Skeletal muscle satellite cell (primary cell): ENCODE measurements around the gene SCD.

GRCh38 chr10:100100613-100101243 is 19.1 kb upstream of the CPN1 start:
- CAGE, long polyA plus RNA = no peak

DNA sequence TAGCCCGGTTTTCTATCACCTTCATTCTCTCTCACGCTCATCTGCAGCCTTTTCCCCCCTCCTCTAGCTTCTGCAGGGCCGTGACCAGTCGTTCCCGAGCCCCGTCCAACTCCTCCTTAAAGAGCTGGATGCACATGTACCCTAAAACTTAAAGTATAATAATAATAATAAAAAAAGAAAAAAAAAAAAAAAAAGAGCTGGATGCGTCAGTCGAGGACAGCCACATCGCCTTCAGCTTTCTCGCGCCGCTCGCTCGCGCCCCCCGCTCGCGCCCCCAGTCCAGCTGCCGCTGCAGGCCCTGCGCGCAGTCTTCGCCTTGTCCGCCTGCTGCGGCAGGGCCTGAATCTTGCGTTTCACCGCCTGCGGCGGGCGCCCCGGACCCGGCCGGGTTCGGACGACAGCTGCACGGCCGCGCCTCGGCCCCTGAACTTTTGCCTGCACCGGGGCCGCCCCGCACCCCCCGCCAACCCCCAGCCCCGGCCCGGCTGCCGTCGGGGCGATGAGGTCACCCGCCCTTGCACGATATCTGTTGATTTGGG is 33.3 kb upstream of the CPN1 start:
- CAGE, long polyA plus RNA = no peak

- CAGE, long polyA plus RNA = start-site peak on the minus strand at chr10:100183809-100183837, 25 and 28 reads in 2 replicates
Observed at GRCh38 chr10:100183395-100184287, 2.2 kb downstream of the ERLIN1 start.

GRCh38 chr10:100291292-100291863 is 4.9 kb upstream of the BLOC1S2 start:
- CAGE, long polyA plus RNA = no peak

- CAGE, long polyA plus RNA = start-site peak on the plus strand at chr10:100347232-100347357, 4,358 and 1,101 reads in 2 replicates
Observed at GRCh38 chr10:100346762-100347636, at the start of gene SCD. Gene SCD (plus strand): TSS chr10:100347233.

DNA sequence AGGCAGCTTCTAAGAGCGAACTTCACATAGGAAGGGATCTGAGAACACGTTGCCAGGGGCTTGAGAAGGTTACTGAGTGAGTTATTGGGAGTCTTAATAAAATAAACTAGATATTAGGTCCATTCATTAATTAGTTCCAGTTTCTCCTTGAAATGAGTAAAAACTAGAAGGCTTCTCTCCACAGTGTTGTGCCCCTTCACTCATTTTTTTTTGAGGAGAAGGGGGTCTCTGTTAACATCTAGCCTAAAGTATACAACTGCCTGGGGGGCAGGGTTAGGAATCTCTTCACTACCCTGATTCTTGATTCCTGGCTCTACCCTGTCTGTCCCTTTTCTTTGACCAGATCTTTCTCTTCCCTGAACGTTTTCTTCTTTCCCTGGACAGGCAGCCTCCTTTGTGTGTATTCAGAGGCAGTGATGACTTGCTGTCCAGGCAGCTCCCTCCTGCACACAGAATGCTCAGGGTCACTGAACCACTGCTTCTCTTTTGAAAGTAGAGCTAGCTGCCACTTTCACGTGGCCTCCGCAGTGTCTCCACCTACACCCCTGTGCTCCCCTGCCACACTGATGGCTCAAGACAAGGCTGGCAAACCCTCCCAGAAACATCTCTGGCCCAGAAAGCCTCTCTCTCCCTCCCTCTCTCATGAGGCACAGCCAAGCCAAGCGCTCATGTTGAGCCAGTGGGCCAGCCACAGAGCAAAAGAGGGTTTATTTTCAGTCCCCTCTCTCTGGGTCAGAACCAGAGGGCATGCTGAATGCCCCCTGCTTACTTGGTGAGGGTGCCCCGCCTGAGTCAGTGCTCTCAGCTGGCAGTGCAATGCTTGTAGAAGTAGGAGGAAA is 15.4 kb downstream of the SCD start:
- CAGE, long polyA plus RNA = no peak

DNA sequence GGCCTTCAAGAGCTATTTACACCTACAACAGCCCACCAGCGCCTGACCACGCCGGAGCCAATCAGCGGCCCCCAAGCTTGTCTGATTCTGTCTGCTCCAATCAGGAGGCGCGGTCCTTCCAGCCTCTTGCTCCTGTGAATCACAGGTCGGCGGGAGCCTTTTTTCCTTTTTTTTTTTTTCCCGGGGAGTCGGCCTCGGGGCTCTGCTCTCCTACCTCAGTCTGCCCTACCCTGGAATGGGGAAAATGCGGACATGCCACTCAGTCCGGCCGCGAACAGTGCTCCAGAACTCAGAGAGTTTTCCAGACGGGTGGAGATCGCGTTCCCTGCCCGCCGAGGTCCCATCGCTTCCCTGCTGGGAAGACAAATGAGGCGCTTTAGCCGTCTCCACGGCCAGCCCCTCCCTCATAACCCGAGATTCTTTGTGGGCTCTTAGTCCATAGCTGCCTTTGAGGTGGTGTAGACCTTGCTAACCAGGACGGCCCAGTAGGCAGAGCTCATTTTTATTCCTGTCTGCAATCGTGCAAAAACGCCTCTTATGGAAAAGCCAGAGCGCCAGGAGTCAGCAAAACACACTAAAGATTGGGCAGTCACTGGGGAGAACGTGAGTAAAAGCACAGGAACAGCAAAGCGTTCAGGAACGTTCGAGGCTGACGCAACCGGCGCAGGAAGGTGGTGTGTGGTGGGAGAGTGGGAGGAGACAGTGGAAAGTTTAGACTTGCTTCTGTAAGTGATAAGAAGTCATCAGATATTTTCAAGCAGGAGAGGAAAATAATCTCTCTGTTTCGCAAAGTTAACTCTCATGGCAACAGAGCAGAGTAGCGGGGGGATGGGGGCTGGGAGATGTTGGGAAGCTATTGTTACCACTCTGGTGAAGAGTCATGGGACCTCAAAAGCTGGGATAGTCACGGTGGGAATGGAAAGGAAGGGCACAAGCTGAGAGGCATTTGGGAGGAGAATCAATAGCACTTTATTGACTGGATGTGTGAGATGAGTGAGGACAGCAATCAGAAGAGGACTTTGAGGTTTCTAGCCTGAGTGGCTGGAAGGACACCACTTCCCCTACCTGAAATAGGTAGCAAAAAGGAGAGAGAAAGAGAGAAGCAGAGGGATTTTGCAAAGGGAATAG is 26.7 kb downstream of the SCD start:
- CAGE, long polyA plus RNA = no peak

DNA sequence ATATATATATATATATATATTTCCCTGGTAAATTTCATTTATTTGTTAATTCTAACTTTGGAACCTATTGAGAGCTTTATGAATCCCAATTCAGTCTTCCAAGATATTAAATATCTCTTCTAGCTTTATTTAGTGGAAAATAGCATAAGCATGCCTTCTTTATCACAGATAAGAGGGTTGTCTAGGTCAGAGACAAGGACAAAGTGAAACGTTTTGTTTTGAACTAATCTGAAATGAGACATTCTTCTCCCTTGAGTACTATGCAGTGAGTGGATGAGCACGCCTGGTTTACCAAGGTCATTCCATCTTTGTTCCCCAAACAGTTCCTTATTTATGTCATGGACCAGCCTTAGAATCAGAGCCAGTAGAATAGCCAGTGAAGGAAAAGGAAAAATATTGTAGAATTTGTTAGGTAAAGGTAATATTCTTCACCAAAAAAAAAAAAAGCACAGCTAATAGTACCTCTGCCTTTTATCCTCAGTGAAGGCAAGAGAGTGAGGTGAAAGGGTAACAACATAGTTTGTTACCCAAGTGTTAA is 43.8 kb downstream of the SCD start:
- CAGE, long polyA plus RNA = no peak

DNA sequence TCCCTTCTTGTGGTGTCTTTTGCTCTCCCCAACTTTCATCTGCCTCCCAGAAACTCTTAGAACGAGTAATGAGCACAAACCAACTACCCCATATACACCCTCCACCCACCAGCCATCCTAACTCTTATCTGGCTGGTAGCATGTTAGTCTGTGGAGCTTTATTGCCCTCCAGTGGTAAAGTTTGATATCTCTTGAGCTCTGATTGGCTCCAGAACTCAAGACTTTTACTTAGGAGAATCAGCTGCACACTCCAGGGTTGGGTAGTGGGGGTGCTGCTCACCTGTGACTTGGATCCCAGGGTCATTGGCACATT is 11.0 kb downstream of the SEC31B start:
- CAGE, long polyA plus RNA = no peak

DNA sequence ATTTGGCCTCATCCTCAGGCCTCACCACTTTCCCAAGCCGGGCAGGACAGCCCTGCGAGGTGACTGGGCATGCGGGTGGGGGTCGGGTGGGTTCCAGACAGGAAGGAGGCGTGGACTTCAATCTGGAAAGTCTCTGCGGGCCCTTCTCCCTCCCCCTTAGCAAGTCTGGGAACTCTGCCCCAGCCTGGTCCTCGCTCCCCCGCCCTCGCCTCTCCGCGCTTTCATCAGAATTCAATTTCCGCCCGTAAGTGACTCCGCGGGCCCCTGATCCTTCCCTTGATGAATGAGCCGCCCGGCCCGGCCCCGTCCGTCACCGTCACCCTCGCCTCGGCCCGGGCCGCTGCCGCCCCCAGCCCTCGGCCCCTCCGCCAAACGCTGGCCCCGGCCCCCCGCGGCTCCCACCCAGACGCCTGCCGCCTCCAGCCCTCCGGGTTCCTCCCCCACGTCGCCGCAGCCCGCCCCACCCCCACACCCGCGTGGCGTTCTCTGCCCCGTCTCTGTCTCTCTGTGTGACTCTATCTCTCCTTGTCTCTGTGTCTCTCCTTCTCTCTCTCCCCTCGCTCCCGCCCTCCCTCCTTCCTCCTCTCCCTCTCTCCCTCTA is 91.4 kb upstream of the PAX2 start:
- CAGE, long polyA plus RNA = no peak

- CAGE, long polyA plus RNA = no peak
Observed at GRCh38 chr10:100737195-100738140, 7.9 kb upstream of the PAX2 start.

DNA sequence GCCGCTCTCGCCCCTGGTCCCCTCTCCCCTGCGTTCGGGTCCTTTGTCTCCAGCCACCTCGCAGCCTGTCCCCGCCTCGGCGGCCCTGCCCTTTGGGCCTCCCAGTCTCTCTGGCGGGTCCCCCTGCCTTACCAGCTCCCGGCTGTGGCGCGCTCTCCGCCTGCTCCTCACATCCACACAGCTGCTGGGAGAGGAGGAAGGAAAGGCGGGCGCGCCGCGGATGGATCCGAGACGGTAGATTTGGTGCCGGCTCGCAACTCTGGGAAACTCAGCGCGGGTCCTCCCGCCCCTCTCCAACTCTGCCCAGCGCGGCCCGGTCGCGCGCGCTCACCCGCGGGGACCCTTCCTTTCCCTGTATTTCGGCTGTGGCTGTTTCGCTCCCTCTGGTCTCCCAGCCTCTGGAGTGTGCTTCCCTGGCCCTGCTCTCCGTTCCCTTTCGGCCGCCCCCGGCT is 6.1 kb upstream of the PAX2 start:
- CAGE, long polyA plus RNA = no peak

DNA sequence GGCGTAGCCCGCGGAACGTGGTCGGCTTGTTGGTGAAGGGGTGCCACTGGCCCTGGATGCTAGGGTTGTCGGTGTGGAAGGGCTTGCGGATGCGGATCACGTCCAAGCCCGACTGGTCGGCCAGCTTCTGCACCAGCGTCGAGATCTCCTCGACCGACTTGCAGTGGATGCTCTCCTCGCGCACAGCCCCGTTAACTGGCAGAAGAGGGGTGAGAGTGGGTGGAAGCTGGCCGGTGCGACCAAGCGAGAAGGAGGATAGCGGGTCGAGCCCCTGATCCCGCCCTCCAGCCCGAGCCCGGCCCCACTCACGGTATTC is 558 bp downstream of the MRPL43 start:
- CAGE, long polyA plus RNA = no peak

DNA sequence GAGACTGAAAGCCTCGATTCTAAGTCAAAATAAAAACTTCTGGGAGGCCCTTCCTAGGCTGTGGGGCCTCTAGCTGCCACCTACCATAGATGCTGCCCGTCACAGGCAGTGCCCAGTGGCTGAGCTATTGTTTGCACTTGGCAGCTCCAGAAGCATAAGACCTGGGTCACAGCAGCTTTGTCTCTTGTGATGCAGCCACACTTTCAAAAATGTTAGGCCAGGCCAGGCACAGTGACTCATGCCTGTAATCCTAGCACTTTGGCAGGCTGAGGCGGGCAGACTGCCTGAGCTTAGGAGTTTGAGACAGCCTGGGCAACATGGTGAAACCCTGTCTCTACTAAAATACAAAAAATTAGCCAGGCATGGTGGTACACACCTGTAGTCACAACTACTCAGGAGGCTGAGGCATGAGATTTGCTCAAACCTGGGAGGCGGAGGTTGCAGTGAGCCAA is 9.5 kb upstream of the KAZALD1 start:
- CAGE, long polyA plus RNA = no peak

- CAGE, long polyA plus RNA = no peak
Observed at GRCh38 chr10:101134833-101135525, 3.9 kb downstream of the TLX1 start.

- CAGE, long polyA plus RNA = no peak
Observed at GRCh38 chr10:101579197-101579737, 8.8 kb downstream of the POLL start.

GRCh38 chr10:101694146-101694710 is 742 bp downstream of the FBXW4 start:
- CAGE, long polyA plus RNA = no peak

DNA sequence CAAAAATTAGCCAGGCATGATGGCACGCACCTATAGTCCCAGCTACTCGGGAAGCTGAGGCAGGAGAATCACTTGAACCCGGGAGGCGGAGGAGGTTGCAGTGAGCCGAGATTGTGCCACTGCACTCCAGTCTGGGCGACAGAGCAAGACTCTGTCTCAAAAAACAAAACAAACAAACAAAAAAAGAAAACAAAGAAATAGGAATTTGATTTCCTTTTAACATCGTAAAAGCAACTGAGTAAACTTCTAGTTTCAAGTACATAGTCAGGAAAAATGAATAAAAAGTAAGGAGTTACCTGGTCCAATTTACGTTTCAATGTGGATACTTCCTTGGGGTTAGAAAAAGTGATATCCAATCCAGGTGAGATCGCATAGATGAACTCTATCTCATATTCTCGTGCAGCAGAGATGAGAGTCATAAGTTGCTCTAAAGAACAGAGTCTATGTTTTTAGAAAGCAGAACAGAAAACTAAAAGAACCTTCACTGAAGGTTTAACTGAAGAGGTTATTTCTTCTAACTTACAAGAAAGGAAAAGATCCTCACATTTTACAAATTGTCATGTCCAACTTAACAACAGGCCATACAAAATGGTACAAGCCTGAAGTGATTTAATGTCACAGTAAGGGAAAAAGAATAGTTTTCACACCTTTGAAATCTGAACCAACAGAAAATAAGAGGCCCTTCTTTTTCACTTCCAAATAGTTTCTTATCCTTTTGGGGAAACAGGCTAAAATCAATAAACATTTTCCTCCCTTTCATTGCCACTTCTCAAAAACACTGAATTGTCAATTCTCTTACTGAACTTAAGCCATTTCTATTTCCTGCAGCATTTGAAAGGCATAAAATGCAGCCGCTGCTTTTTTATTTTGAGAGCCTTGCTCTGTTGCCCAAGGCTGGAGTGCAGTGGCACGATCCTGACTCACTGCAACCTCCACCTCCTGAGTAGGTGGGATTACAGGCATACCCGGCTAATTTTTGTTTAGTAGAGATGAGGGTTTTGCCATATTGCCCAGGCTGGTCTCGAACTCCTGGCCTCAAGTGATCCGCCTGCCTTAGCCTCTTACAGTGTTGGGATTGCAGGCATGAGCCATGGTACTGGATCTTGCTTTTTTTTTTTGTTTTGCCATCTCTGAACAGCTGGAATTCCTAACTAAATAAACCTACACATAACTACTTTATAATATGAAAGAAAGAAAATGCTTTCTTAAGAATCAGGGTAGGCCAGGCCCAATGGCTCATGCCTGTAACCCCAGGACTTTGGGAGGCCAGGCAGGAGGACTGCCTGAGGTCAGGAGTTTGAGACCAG is 7.9 kb downstream of the OGA start:
- CAGE, long polyA plus RNA = no peak

DNA sequence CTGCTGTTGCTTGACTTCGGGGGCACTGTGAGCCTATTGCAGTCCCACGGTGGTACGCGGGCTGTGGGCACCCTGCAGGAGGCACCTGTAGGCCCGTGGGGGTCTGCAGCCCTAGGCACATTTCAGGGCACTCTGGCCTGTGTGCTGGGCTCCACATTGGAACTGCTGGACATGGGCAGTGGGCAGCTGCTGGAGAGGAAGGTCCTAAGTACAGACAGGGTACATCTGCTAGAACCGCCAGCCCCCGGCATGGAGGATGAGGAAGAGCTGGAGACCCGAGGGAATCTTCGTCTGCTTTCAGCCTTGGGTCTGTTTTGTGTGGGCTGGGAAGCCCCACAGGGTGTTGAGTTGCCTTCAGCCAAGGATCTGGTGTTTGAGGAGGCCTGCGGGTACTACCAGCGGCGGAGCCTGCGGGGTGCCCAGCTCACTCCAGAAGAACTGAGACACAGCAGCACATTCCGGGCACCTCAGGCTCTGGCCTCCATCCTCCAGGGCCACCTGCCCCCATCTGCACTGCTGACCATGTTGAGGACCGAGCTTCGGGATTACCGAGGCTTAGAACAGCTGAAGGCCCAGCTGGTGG is 1.3 kb downstream of the HPS6 start:
- CAGE, long polyA plus RNA = no peak

DNA sequence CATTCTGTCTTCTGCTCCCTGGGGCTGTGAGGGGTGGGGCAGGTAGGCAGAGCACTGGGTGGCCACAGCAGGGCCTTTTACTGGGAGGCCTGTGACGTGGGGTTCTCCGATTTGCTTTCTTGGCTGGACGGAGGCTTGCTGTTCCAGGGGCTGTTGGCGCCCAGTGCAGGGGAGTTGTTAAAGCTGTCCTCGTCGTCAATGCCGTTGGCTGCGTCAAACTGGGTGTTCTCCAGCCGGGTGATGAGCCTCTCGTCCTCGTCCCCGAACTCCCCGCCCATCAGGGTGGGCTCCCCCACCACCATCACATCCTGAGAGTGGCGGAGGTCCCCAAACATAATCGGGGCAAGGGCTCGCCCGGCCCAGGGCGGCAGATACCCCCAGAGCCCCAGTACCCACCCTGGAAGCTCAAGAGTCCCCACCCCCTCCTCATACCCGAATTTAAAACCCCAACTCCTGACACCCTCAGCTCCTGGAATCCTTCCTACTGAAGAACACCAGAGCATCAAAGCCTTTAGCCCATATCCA is 12.1 kb downstream of the LDB1 start:
- CAGE, long polyA plus RNA = no peak